ENCODE measurements around a stretch of chr3.

DNA sequence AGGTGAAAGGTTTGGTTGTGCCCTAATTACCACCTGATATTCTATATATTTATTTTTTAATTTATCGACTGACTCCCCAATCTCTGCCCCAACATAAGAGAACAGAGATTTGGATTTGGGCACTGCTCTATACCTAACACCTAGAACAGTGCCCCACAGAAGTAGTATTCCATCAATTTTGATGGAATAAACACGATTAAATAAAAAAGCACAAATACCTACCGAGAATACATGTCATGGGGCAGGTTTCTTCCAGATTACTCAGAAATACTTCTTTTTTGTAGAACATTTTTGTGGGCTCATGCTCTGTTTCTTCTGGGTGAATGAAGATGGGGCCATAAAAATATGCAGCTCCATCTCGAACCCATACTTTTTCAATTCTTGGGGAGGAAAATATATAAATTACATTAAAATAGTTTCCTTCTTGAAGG lies 39.9 kb downstream of the UQCC5 start:
- PRO-cap, 2 experiments: no peak in any of the 2 experiments

DNA sequence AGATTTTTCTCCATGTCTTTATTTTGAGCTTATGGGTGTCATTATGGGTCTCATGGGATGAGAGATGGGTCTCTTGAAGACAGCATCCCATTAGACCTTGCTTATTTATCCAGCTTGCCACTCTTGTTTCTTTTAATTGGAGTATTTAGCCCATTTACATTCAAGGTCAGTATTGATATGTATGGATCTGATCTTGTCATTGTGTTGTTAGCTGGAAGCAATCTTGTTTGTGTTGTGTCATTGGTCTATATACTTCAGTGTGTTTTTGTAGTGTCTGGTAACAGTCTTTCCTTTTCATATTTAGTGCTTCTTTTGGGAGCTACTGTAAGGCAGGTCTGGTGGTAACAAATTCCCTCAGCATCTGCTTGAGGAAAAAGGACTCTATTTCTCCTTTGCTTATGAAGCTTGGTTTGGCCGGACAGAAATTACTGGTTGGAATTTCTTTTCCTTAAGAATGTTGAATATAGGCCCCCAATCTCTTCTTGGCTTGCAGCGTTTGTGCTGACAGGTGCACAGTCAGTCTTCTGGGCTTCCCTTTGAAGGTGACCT lies 58.1 kb downstream of the UQCC5 start:
- PRO-cap, 2 experiments: no peak in any of the 2 experiments

DNA sequence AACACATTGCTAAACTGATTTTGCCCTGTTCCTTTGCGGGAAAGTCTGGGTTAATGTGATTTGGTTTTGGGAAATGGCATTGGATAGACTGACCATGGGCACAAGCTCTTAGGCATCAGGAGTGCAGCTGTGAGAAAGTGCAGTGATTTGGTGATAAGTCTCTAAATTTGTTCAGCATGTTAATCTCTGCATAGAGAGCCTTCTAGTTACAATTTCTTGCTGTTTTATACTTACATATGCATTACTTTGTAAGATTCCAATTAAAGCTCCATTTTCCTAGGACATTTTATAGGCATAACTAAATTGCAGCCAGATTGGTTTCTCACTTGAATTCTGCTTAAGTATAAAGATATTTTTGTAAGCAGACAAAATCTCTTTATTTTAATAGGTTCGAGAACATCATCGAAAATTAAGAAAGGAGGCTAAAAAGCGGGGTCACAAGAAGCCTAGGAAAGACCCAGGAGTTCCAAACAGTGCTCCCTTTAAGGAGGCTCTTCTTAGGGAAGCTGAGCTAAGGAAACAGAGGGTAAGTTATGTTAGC lies 1.1 kb downstream of the GNL3 start:
- PRO-cap, 2 experiments: no peak in any of the 2 experiments

DNA sequence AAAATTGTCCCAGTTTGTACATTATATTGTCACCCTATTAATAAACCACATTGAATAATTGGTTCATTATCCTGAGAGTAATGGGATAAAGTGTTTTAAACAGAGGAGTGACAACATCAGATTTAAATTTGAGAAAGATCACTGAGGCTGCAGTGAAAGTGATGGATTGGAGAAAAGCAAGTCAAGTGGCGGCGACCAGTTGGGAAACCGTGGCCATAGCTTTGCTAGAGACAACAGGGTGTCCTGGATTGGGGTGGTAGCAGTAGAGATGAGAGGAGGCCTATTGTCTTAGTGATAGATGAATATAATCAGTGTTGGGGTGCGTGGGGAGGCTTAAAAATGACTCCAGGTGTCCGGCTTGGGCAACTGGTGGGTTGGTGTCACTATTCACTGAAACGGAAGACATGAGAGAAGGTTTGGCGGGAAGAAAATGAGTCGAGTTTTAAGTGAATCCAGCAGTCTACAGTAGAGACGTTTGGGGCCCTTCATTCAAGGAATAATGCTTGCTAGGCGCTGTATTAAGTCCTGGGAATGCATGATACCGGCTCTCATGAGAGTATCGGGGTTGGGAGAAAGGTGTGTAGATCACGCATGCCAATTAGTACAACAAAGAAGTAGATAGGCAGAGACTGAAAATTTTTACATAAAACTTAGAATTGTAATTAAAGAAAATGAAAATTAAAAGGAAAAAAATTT lies 832 bp downstream of the NEK4 start:
- PRO-cap, 2 experiments: no peak in any of the 2 experiments

GRCh38 chr3:52842197-52843568 lies 7.9 kb upstream of the MUSTN1 start:
- PRO-cap, 2 experiments: no peak in any of the 2 experiments

- PRO-cap, 2 experiments: no peak in any of the 2 experiments
These were observed 13.9 kb upstream of the MUSTN1 start for GRCh38 chr3:52848511-52849268.

GRCh38 chr3:53031090-53031604 lies 14.7 kb downstream of the SFMBT1 start:
- PRO-cap, 2 experiments: peak in 2 of 2 experiments; most common minus-strand start chr3:53031244 (in 2)

DNA sequence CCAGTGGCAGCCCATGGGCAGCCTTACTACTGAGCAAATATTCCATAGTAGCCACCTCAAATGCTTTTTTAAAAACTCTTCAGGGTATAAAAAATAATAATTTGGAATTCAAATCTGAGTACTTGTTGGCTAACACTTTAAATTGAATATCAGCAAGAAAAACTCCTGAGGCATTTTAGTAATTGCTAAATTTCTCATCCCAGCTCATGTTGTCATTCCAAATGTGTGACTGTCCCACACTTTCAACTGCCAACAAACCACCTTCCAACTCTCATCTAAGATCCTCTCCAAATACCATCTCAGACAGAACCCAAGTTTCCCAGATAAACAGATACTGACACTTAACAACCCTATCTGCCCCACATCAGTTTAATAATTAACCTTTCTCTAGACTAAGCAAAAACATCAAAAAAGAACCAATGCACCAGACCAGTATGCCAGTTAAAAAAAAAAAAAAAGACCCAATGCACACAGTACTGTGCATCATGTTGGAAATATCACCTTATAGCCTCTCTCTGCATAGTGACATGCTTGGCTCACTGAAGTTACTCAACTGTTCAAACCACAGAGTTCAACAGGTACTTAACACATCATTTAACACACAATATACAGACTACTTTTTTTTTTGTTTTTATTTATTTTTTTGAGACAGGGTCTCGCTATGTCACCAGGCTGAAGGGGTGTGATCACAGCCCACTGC lies 5.5 kb downstream of the SFMBT1 start:
- PRO-cap, 2 experiments: peak in 1 of 2 experiments; most common minus-strand start position 555 of the sequence (in 1)

DNA sequence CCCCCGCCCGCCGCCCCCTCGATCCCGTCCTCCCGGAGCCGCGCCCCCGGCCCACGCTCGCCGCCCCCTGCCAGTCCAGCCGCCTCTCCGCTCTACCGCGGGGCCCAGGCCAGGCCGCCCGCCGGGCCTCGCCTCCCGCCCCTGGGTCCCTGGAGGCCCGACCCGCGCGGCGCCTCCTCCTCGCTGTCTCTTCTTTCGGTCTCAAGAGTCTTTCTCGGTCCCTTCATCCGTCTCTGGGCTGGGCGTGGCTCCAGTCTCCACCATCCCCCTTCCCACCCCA lies 804 bp downstream of the PRKCD start:
- PRO-cap, 2 experiments: peak in 2 of 2 experiments; most common minus-strand start position 197 of the sequence (in 2)

DNA sequence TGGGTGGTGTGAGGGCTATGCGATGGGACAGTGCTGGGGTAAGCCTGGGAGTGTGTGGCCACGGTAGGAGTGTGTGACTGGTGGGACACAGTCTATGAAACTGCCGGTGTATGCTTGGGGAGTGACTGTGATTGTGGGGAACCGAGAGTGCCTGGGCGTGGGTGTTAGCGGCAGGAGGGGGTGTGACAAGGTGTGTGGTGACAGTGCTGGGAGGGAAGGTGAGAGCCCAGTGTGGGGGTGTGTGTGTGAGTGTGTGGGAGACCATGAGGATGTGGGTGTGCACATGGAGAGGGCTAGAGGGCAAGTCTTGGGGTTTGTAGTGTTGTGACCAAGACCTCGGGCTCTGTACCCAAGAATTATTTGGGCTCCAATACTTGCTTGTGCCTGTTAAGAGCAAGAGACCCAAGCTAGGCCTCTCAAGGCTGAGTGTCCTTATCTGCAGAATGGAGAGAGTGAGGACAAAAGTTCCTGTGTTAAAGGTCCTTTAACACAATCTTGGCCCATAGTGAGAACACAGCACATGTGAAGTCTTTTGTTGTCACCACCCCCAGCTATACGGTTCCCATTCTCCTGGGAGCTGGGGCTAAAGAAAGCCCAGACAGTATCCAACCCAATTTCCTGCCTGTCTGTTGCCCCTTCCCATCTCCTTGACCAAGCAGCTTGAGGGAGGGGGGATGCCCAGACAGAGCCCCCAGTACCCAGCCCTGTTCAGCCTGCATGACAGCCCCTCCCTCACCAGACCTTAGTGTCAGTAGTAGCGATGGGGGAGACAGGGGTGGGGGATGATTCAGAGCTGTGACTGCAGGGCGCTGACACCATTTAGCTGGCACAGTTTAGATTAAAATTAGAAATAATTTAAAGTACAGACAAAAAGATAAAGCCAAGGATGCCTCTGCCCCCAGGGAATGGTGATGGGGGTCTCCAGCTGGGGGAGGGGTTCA lies 2.4 kb downstream of the PRKCD start:
- PRO-cap, 2 experiments: peak in 2 of 2 experiments; most common minus-strand start position 135 of the sequence (in 2)

DNA sequence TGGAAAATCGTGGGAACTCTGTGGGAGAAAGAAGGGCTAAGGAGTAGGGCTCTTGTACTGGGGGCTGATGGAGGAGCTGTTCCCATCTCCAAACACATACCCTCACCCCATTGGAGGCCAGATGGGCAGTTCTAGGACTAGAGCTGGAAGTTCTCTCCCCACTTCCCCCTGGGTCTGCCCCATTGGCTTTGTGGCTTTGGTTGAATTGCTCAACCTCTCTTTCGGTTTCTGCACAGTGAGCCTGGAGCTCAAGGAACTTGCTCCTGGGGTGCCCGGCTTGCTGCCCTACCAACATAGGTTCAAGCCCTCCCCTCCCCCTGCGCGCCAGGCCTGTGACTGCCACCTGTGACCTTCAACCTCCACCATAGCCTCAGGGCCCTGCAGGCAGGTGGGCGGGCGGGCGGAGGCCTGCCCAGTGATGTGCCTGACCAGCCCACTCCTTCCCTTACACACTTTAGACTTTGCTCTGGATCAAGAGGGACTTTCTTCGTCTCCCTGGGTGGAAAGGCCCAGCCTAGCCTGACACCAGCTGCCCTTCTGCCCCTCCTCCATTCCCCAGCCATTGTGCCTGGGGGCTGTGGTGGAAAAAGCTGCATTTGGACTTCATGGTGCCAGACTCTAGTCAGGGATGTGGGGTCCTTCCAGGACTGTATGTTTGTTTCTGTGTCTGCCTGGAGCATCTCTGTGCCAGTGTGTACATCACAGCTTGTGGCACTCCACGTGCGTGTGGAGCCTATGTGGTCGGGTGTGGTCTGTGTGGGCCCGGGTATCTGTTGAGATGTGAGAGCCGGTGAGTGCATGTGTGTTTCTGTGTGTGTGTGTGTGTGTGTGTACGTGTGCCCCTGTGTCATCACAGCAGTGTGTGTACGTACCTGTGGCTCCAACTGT lies 9.4 kb downstream of the PRKCD start:
- PRO-cap, 2 experiments: no peak in any of the 2 experiments

- PRO-cap, 2 experiments: no peak in any of the 2 experiments
These were observed 8.7 kb upstream of the TKT start for GRCh38 chr3:53264465-53265052.

- PRO-cap, 2 experiments: no peak in any of the 2 experiments
These were observed 39.2 kb downstream of the DCP1A start for GRCh38 chr3:53308049-53308603.

DNA sequence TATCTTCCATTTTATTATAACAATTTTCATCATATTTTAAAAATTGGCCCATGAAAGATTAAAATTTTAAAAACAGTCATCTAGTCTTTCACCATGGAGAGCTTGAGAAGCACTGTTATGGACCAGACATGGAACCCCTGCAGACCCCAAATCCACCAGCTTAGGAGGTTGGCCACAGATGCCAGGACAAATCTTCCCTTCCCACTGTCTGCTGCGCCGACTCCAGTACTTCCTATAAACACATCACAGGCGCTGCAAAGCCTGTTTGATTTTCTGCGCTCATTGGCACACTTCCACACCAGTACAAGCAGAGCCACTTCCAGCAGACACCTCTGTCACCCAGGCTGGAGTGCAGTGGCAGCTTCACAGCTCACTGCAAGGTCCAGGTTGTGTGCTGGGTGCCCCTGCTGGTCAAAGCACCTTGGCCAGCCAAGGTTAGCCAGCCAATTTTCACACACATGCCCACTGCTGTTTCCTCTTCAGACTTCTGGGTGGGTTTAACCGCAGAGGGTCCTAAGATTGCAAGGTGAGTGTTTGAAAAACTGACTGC lies 5.0 kb downstream of the CHDH start:
- PRO-cap, 2 experiments: no peak in any of the 2 experiments

DNA sequence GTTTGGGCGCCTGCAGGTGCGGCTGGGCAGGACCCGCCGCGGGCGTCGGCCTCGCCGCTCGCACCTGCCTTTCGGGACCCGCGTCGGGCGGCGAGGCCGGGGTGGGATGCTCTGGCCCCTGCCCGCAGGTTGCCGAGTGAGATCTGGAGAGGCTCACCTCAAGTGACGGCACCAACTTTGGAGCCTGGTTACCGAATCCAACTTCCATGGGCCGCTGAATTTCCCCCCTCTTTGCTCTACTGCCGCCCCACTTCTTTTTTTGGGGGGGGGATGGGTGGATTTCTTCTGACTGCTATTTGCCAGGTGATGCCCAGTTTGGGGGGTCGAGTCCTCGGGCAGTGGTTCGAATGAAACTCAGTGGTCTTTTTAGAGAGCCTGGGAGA lies 539 bp downstream of the CACNA2D3 start:
- PRO-cap, 2 experiments: no peak in any of the 2 experiments

DNA sequence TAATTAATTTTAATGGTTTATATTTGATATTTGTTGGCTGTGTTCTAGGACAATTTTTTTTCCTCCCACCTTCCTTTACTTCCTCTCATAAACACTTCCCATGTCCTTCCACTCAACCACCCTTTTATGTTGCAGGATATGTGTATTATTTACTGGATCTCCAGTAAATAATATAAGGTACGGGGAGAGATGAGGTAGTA lies 236.4 kb downstream of the CACNA2D3 start:
- PRO-cap, 2 experiments: peak in 1 of 2 experiments; most common minus-strand start position 122 of the sequence (in 1)

- PRO-cap, 2 experiments: no peak in any of the 2 experiments
These were observed 301.8 kb downstream of the LRTM1 start for GRCh38 chr3:54625941-54626569.

- PRO-cap, 2 experiments: no peak in any of the 2 experiments
These were observed 179.7 kb upstream of the WNT5A start for GRCh38 chr3:55666807-55667258.

DNA sequence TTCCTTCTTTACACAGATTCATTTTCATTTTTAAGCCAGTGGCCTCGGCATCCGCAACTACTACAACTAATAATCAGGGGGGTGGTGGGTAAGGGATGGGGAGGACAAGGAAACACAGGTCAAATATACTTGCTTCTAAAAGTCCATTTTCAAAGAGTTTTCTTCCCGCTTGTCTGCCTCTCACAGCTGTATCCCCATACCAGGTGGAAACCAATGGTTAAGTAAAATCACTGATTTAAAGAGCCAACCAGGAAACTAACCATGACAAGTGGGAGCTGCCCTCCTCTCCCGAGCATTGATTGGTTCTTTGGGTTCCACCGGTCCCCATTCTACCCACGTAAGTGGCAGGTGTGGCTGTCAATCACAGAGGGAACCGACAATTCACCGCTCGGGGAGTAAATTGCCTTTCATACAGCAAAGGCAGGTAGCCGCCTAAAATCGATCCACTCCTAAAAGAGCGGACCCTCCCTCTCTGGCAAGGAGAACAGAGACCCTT lies 1.3 kb downstream of the ERC2 start:
- PRO-cap, 2 experiments: no peak in any of the 2 experiments

DNA sequence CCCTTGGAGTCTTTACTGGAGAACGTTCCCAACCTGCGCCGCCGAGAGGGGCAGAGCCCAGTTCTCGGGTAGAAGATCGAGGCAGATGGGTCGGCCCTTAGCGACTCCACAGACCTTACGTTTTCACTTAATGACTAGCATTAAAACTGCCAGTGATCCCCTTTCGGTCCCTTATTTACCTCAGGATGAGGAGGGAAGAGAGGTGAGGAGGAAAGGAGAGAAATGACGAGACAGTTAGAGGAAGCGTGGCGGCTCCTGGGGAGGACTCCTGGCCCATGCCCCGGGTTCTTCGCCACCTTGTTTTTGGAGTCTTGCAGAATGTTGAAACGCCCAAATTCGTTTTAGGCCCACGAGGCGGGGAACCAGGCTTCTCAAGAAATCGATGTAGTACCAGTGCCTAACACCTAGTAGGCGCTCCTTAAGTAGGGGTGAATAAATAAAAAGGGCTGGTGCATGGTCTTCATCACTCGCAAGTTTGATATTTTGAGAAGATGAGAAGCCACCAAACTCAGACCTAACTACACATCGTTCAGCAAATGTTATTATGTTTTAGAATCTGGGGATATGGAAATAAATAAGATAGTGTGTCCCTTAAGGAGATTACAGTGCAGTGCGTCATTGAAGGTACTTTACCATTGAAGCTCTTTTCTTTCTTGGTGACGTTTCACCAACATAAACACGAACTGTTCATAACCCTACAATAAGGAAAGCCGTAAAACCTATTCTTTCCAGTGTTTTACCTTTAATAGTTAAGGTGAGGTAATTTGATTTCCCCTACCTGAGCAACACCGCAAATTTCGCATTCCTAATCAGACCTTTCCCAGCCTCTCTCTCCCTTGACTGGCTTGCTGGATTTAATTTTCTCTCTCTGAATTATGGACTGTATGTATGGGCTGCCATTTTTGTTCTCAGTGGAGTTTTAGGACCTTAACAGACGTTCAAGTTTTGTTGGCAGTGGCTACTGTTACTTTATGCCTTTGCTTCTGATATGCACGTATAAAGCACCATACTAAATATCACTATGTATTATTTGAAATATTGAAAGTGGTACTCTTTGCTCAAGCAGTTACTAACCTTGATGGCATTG lies 702 bp downstream of the CCDC66 start:
- PRO-cap, 2 experiments: peak in 2 of 2 experiments; most common plus-strand start position 60 of the sequence (in 1); most common minus-strand start position 305 of the sequence (in 2)